Lung (tissue), 4 donors: ENCODE measurements around the genes SLC11A2, BIN2, GALNT6 and SCN8A.

DNA sequence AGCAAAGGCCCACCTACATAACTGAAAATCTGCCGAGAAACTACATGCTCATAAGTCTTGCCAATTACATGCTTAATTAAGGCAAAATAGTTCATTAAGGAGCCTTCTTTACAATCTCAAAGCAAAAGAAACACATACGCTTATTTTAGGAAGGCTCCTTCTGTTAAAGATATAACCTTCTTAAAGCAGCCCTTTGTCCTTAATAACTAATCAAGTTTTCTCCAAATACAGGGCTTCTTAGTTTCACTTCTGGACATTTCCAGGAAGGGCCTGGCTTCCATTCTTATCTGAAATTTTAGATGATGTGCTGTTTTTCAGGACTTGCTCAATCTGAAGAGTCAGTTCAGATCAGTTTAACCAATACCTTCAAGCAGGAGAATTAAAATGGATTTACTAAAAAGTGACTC is 11.5 kb downstream of the LIMA1 start:
- PRO-cap = no peak
- RAMPAGE, long total RNA = no peak
- RRBS = no CpG with 5 or more reads among the region's 2 CpGs

- PRO-cap = no peak
- RAMPAGE, long total RNA = no peak
- RRBS = no CpG with 5 or more reads among the region's 1 CpG
Observed at GRCh38 chr12:50297919-50298524, 14.7 kb upstream of the LIMA1 start.

- PRO-cap = no peak
- RAMPAGE, long total RNA = no peak
- RRBS = 0% methylated on average over 2 of the region's 10 CpGs
Observed at GRCh38 chr12:50401756-50402159, 1.1 kb downstream of the LARP4 start.

GRCh38 chr12:50465525-50466287 is 39.1 kb upstream of the DIP2B start:
- PRO-cap = no peak
- RAMPAGE, long total RNA = no peak
- RRBS = no CpG with 5 or more reads among the region's 2 CpGs

DNA sequence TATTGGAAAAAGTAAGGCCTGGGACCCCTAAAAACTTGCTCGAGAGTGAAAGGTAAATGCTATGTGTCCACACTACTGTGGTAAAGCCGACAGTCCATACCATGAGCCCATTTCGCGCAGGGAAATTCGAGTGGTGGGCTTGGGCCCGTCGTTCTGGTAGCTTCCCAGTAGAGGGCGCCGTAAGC is 167 bp upstream of the DIP2B start:
- PRO-cap = no peak
- RAMPAGE, long total RNA = no peak
- RRBS = no CpG with 5 or more reads among the region's 9 CpGs

DNA sequence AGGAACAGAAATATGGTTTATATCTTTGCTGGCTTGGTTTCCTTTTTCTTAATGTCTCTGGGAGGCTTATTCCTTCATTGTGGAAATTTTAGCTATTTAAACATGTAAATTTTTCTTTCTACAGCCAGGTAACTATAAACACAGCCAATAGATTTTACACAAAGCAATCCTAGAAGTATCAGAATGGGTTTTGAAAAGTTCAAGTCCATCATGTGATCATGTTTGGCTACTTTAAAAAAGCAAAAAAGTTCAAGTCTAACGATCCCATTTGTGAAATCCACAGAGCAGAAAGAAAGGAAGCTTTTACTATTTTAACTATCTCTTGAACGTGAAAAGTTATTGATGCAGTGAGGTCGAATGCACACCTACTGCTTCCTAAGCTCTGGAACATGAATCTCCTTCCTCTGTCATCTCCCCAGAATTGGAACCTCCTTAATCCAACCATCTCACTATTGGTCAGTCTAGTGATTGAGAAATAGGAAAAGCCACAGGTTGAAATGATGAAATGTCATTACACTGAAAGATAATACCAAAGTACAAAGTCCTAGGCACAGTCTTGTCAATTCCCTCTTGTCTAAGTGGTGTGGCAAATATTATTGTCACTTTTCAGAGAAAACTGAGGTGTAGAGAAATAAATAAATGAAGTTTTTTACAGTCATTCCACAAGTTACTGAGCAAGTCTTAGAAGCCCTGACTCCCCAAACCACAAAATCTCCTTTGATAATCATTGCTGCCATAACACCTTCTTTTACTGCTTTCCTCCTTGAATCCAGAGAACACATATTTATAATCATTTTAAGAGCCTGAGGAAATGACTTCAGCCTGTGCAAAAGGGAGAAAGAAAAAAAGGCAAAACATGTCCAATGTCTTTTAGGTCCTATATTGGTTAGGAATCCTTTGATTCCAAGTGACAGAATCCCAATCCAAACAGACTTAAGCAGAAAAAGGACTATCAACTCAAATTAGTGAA is 8.0 kb downstream of the METTL7A start:
- PRO-cap = no peak
- RAMPAGE, long total RNA = no peak
- RRBS = no CpG with 5 or more reads among the region's 3 CpGs

DNA sequence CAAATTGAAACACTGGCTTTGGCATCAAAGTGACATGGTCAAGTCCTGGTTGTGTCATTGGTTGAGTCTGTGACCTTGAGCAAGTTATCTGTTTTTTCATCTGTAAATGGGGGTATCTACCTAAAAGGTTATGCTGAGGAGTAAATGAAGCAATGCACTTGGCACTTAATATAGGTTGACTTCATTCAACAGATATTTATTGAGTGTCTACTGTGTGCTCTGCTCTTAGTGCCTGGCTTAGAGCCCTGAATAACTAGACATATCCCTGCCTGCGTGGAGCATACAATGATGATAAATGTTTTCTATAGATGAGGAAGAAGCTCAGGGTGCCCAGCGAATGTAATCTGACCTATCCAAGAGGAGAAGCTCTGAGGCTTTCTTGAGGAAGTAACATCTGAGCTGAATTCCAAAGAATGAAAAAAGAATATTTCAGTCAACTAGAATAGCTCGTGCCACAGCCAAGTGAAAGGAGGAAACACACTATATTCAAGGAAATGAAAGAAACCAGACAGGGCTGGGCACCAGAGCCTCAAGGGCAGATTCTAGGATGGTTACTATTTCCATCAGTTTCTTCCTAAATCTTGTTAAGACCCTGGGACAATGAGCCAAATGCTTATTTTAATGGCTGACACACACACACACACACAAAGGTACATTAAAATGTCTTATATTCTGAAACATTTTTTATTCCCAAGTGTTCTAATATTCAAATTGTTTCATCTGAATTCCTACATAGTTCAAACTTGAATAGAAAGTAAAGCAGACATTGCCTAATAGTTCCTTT is 9.7 kb downstream of the METTL7A start:
- PRO-cap = no peak
- RAMPAGE, long total RNA = no peak
- RRBS = no CpG with 5 or more reads among the region's 3 CpGs

- PRO-cap = bidirectional peak, plus-strand start at chr12:51026508, minus-strand start at chr12:51026361
- RAMPAGE, long total RNA = no peak
- RRBS = 2% methylated on average over 10 of the region's 32 CpGs
Observed at GRCh38 chr12:51026069-51026454, at the start of gene SLC11A2. Gene SLC11A2 (minus strand): TSS chr12:51026384.

DNA sequence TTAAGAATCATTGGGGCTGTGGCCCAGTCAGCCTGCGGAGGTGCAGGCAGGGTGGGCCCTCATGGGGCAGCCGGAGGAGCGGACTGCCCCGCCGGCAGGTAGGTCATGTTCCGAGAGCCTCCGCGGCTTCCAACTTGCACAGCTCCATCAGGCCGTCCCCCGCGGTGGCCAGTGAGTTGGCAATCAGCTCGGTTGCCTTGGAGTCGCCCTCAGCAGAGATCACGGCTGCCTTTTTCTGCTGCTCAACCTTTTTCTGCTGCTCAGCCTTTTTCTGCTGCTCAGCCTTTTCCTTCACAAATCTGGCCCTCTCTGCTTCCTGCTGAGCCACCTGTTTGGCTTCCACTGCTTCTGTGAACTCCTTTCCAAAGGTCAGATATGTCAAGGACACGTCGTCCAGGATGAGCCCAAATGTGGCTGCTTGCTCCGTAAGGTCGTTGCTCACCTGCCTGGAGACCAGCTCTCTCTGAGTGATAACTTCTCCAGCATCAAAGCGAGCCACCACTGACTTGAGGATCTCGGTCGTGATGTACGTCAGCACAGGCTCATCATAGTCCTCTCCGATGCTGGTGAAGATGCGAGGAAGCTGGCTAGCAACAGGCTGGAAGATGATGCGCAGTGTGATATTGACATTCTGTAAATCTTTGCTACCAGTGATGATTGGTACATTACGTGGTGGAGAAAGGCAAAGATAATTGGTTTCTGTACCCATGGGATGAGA is 41.3 kb upstream of the CSRNP2 start:
- PRO-cap = no peak
- RAMPAGE, long total RNA = no peak
- RRBS = no CpG with 5 or more reads among the region's 26 CpGs

DNA sequence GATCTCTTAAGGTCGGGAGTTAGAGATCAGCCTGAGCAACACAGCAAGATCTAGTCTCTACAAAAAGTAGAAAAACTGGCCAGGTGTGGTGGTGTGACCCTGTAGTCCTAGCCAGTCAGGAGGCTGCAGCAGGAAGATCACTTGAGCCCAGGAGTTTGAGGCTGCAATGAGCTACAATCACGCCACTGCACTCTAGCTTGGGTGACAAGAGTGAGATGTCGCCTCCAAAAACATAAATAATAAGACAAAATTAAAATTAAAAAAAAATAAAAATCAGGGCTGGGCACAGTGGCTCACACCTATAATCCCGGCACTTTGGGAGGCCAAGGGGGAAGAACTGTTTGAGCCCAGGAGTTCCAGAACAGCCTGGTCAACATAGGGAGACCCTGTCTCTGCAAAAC is 5.1 kb downstream of the TFCP2 start:
- PRO-cap = no peak
- RAMPAGE, long total RNA = no peak
- RRBS = no CpG with 5 or more reads among the region's 4 CpGs

- PRO-cap = no peak
- RAMPAGE, long total RNA = no peak
- RRBS = no CpG with 5 or more reads among the region's 4 CpGs
Observed at GRCh38 chr12:51219335-51219698, 1.5 kb upstream of the POU6F1 start.

- PRO-cap = no peak
- RAMPAGE, long total RNA = no peak
- RRBS = no CpG with 5 or more reads among the region's 12 CpGs
Observed at GRCh38 chr12:51240523-51241768, 2.3 kb downstream of the DAZAP2 start.

- PRO-cap = no peak
- RAMPAGE, long total RNA = no peak
- RRBS = no CpG with 5 or more reads among the region's 10 CpGs
Observed at GRCh38 chr12:51242781-51243852, 4.5 kb downstream of the DAZAP2 start.

DNA sequence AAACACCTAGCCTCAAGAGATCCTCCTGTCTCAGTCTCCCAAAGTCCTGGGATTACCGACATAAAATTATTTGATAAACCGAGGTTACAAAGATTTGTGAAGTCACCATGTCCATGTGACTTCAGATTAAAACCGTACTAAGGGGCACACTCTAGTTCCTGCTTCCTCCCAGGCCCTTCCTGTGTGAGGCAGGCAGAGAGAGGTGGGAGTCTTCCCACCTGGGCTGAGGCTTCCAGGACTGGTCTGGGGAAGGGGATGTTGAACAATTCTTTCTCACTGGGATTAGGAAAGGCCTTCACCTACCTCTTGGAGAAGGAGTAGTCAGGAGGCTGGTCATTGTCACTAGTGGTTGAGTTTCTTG is 1.3 kb downstream of the SMAGP start:
- PRO-cap = no peak
- RAMPAGE, long total RNA = no peak
- RRBS = no CpG with 5 or more reads among the region's 3 CpGs

DNA sequence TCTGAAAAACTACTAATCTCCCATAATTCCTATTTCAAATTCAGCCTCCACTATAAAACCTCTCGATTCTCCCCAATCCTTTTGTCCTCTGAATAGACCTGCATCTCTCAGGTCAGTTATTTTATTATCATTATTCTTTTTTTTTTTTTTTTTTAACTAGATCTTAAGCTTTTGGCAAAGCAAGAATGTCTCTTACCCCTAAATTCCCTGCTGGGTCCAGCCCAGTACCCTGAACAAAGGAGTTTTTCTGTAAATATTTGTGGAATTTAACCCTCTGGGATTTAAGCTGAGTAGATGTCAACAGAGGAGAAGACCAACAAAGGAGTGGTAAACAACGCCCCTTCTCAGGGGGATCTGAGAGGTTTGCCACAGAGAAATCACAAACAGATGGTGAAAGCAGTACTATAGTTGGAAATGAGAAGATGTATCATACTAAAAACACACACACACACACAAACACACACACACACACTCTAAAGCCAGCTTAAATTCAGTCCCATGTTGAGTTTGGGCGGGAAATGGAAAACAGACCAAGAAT is 3.4 kb downstream of the BIN2 start:
- PRO-cap = no peak
- RAMPAGE, long total RNA = no peak
- RRBS = no CpG with 5 or more reads among the region's 3 CpGs

DNA sequence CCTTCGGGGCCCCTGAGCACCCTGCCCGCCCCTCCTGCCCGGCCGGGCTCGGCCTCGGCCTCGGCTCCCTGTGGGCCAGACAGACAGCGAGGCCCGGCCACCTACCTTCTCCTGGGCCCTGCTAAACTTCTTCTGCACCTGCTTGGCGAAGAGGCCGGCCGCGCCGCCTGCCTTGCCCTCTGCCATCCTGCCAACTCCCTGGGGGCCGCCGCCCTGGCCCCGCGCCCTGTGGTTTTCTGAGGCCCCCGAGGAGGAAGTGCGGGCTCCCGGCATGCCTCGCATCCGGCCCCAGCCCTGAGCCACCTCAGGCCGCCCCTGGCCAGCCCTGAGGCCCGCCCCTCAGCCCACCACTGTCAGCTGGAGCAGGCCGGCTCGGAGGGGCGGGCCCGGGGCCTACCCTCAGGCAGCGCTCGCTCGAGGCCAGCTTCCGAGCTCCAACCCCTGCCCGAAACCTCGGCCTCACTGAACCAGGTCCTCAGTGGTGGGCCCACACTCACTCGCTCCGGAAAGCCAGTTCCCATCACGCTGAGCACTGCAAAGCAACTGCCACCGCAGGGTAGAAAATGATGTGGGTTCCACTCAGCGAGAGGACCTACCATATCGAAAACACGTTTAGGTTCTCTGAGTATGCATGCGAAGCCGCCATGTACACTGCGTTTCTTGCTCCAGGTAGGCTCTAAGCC is at the start of gene BIN2:
Gene BIN2, minus strand, starts transcription at position 258 of the 683 bp plus-strand sequence.
- PRO-cap = unidirectional peak, minus-strand start at position 230 of the sequence
- RAMPAGE, long total RNA = no peak
- RRBS = 21% methylated on average over 14 of the region's 45 CpGs

DNA sequence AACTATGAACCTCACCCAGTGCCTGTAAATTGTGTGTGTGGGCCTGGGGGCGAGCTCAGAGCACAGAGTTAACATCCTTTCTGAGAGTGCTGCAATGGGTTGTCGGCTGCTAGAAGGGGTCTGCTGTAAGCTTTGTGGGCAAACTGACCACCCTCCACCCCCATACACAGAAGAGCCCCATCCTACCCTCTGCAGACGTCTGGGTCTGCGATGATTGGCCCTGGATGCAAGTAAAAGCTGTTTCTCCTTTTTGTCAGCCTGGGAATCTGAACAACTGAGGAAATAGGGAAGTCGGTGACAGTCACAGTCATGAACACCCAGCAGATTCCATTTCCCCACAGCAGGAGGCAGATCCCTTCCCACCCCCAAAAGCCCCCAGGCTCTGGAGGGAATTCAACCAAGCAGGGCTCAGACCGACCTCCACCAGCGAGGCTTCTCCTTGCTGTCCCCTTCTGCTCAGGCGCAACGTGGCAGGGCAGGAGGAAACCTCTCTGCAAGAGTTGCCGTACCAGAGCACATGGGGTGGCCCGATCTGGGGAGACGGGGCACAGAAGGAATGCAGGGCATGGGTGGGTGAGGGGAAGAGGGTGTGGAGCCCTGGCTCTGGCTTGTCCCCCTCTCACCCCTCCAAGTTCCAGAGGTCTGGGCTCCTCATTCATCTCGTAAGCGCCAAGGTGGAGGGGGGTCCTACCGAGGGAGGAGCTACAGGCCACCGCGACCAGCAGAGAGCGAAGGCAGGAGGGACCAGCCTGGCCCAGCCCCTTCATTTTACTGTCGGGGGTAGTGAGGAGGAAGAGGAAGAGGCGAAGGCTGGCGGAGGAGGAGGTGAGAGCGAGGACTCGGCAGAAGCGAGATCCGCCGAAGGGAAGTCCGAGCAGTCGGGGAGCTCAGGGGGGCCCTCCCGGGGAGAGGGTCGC is at the start of gene GALNT6:
Gene GALNT6, minus strand, starts transcription at position 743 of the 917 bp plus-strand sequence.
- PRO-cap = no peak
- RAMPAGE, long total RNA = no peak
- RRBS = 3% methylated on average over 2 of the region's 30 CpGs

- PRO-cap = no peak
- RAMPAGE, long total RNA = no peak
- RRBS = 2% methylated on average over 35 of the region's 143 CpGs
Observed at GRCh38 chr12:51590371-51591558, at the start of gene SCN8A. Gene SCN8A (plus strand): TSS chr12:51591233.

DNA sequence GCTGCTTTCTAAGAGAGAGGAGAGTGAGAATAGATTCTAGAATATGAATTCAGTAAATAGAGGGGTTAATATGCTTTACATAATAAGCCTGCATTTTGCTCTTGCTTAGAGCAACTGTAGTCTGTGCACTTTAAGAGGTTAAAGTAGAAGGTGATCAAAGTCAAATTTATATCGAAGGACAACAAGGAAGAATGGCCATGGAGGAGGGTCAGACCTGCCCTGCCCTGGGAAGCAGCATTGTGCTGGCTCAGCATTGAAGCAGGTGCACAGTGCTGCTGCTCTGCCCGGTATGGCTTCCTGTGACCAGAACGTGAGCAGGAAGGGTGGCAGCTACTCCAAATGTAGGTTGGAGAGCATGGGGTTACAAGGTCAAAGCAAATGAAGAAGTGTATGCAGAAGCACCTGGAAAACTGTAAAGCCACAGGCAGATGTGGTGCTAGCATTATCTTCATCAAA is 84.0 kb downstream of the SCN8A start:
- PRO-cap = no peak
- RAMPAGE, long total RNA = no peak
- RRBS = no CpG with 5 or more reads among the region's 3 CpGs

- PRO-cap = no peak
- RAMPAGE, long total RNA = no peak
- RRBS = no CpG with 5 or more reads among the region's 8 CpGs
Observed at GRCh38 chr12:51687097-51687812, 96.2 kb downstream of the SCN8A start.